ENCODE measurements around the gene ENSG00000284691.

- RRBS: 2% methylated on average over 21 of the region's 92 CpGs
Observed at GRCh38 chr7:150405132-150406223, at the start of gene ENSG00000284691. Gene ENSG00000284691, plus strand, starts transcription at chr7:150405676.

- RRBS: no CpG with 5 or more reads among the region's 14 CpGs
Observed at GRCh38 chr7:150406470-150407559, 1.3 kb downstream of the ENSG00000284691 start.

DNA sequence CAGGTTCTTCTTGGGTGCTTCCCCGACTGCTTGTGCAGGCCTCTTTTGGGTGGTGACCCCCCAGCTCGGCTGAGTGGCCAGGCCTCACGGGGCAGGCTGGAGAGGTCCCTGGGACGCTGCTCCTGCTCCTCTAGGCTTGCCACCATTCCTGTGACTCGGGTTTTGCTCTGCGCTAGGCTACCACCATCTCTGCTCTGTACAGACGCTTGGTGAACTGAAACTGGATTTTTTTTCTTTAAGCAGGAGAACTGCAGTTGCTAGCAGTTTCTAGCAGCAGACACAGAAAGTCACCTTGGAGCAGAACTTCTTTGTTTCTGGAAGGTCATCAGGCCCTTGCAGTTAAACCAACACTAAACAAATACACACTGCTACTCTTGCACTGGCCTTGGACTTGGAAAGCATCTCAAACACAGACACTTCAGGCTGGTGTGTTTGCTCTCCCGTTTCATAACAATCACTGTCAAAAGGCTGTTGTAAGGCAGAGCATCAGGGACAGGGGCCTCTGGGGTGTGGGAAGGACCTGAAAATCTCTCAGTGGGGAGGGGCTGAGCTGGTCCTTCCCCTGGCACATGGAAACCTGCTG, 9.8 kb downstream of the ENSG00000284691 start:
- RRBS: no CpG with 5 or more reads among the region's 8 CpGs

GRCh38 chr7:150483939-150484654, 30.6 kb upstream of the GIMAP7 start:
- RRBS: no CpG with 5 or more reads among the region's 6 CpGs

- RRBS: no CpG with 5 or more reads among the region's 2 CpGs
Observed at GRCh38 chr7:150507496-150507816, 7.2 kb upstream of the GIMAP7 start.

DNA sequence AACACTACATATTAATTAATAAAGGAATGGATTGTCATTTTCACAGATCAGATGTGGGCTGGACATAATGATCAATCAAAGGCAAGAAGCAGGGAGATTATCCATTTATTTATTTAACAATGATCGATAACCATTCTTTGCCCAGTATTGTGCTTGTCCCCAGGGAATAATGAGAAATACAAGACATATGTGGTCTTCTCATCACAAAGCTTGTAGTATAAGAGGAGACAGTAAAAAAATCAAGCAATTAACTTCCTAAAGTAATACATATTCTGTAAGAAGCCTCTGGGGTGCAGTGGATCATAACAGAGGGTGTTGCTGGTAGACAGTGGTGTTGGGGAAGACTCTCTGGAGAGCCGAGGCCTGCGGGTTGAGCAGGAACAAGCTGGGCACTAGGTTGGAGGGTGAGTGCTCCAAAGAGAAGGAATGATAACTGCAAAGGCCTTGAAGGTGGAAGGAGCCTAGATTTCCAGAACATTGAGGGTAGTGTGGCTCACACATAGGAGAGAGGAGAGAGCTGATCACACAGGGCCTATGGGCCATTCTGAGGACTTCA, 1.4 kb downstream of the GIMAP4 start:
- RRBS: no CpG with 5 or more reads among the region's 3 CpGs

- RRBS: no CpG with 5 or more reads among the region's 9 CpGs
Observed at GRCh38 chr7:150686083-150686717, 694 bp downstream of the GIMAP2 start.

DNA sequence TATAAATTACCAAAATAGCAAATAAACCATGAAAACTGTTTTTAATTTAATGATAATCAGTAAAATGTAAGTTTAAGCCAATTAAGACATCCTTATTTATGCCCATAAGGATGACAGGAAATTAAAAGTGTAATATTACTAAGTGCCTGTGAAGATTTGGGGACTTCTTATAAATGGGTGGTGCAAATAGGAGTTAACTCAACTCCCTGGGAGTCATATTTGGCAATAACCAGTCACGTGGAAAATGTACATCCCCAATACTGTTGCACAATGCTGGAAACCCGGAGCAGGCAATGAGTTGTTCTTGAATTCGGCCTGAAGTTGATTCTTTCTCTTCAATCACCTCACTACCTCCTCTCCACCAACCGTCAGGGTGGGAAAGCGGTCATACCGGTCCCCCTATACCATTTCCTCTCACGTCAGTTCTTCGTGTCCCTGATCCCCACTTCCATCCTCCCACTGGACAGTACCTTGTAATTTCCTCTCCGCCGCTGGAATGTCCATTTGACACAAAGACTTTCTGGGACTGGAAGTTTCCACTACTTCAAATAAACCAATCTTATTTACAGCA, 2.8 kb downstream of the GIMAP5 start:
- RRBS: no CpG with 5 or more reads among the region's 10 CpGs

GRCh38 chr7:150746795-150747282, 9.6 kb downstream of the GIMAP5 start:
- RRBS: no CpG with 5 or more reads among the region's 6 CpGs

DNA sequence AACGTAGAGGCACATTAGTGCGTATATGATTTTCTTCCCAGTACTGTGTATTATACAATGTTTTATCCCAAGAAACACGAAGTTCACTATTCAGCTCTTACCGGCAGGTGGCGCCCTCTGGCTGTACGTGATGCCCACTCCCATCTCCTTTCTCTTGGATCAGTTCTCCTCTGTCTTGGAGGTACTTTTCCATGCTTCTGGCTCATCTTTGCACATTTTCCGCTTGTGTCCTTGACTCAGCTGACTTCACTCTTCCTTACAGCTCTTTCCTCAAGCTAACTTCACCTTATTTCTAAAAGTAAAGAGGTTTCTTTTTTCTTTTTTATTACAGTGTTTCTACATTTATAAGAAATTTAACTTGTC, 21.4 kb downstream of the TMEM176B start:
- RRBS: no CpG with 5 or more reads among the region's 7 CpGs

DNA sequence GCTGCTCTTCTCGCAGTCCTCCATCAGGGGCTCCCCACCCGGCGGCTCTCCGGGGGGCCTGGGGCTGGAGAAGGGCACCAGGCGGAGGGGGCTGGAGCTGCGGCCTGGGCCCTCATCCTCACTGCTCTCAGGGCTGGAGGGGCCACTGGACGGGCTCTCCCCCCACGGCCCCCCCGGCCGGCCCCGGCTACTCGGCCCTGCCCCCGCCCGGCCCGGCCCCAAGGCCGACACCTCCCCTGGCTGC, 30.6 kb downstream of the KCNH2 start:
- RRBS: 9% methylated on average over 2 of the region's 16 CpGs

GRCh38 chr7:150974386-150975456, 3.4 kb downstream of the KCNH2 start:
- RRBS: 3% methylated on average over 24 of the region's 92 CpGs

GRCh38 chr7:151009687-151010185, 14.6 kb downstream of the ATG9B start:
- RRBS: no CpG with 5 or more reads among the region's 12 CpGs

- RRBS: no CpG with 5 or more reads among the region's 25 CpGs
Observed at GRCh38 chr7:151060235-151060898, 978 bp downstream of the SLC4A2 start.

GRCh38 chr7:151077025-151077736, 3.4 kb downstream of the FASTK start:
- RRBS: no CpG with 5 or more reads among the region's 24 CpGs

GRCh38 chr7:151077822-151078917, 2.4 kb downstream of the FASTK start:
- RRBS: 0% methylated on average over 2 of the region's 23 CpGs

- RRBS: 56% methylated on average over 3 of the region's 20 CpGs
Observed at GRCh38 chr7:151099800-151100491, 13.7 kb downstream of the AGAP3 start.

- RRBS: 2% methylated on average over 58 of the region's 86 CpGs
Observed at GRCh38 chr7:151114274-151115059, 28.2 kb downstream of the AGAP3 start.

DNA sequence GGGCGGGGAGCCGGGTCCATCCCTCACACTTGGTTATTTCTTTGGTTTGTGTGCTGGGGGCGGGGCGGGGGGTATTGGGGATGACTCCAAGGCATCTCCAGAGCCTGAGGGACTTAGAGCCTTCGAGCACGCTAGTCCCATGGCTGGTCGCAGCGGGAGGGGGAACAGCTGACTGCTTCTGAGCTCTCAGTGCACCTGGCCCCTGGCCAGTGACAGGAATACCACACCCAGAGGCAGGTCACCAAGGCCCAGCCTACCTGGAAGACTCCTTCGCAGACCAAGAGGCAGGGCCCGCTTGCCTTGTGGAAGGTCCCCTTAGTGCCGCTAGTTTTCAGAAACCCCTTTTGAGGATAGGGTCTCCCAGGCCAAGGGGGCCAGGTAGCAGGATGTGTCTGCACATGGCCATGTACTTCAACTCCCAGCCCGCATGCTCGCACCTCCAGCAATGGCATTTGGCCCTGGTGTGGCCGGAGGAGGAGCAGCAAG, 40.3 kb downstream of the AGAP3 start:
- RRBS: no CpG with 5 or more reads among the region's 14 CpGs

DNA sequence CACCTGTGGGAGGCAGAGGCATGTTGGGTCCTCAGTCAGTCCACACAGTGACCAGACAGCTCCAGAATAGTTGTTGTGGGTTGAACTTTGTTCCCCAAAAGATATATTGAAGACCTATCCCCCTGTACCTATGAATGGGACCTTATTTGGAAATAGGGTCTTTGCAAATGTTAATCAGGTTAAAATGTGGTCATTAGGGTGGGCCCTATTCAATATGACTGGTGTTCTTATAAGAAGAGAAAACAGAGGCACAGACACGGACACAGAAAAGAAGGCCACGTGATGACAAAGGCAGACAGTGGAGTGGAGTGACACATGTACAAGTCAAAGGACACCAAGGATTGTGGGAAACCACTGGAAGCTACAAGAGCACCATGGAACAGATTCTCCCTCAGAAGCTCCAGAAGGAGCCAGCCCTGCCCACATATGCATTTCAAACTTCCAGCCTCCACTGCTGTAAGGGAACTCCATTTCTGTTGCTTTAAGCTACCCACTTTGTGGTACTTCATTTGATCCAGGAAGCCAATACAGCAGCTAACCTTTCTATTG, 9.3 kb upstream of the GBX1 start:
- RRBS: no CpG with 5 or more reads among the region's 2 CpGs